Osteoblast (primary cell): ENCODE results near the genes GBGT1, OBP2B, SLC2A6 and BRD3.

GRCh38 chr9:133118798-133119558 lies 2.1 kb downstream of the RALGDS start:
- CAGE, long polyA plus RNA = no peak
- RRBS = no CpG with 5 or more reads among the region's 15 CpGs

DNA sequence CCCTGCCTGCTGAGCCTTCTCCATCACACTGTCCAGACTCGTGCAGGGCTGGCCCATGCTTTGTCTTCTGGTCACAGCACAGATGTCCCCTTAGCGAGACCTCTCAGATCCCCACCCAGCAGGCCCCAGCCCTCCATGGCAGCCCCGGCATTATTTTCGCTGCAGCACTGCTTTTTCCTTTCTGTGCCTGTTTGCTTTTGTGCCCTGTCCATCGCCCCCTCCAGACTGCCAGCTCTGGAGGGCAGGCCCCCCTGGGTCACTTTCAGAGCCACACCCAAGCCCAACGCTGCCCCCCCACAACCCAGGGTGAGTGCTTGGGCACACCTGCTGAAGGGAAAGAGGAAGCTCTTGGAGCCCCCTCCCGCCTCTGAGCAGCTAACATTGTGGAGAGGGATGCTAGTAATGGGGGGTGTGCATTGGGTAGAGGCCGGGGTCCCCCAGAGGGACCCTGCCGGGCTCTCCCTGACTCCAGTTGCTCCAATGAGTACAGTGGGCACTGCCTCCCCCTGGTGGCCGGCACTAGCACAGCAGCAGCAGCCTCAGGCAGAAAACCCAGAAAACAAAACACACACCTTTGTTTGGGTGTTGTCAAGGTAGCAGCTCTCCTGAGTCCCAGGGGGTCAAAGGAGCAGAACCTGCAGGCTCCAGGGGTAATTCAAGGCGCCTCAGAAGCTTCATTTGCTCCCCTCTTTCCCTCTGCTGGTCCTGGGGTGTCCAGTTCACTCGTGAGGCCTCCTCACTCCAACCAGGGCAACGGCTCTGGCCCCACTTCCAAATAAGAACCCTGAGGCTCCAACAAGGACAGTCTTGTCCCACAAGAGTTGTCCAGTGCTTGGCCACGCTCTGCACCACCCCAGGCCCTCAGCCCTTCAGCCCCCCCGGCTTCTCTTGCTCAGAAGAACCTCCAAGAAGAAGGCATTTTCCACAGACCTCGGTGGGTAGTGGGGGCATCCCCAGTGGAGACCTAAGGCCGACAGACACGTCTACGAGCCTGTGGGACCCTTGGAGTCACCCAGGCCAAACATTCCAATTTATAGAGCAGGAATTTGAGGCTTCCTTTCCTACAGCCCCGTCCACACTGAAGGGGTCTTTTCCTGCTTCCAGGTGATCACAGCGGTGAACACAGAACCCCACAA lies 16.2 kb downstream of the GBGT1 start:
- CAGE, long polyA plus RNA = no peak
- RRBS = 4% methylated on average over 2 of the region's 21 CpGs

- CAGE, long polyA plus RNA = no peak
- RRBS = 2% methylated on average over 42 of the region's 139 CpGs
Observed at GRCh38 chr9:133148707-133149865, 14.6 kb downstream of the GBGT1 start.

DNA sequence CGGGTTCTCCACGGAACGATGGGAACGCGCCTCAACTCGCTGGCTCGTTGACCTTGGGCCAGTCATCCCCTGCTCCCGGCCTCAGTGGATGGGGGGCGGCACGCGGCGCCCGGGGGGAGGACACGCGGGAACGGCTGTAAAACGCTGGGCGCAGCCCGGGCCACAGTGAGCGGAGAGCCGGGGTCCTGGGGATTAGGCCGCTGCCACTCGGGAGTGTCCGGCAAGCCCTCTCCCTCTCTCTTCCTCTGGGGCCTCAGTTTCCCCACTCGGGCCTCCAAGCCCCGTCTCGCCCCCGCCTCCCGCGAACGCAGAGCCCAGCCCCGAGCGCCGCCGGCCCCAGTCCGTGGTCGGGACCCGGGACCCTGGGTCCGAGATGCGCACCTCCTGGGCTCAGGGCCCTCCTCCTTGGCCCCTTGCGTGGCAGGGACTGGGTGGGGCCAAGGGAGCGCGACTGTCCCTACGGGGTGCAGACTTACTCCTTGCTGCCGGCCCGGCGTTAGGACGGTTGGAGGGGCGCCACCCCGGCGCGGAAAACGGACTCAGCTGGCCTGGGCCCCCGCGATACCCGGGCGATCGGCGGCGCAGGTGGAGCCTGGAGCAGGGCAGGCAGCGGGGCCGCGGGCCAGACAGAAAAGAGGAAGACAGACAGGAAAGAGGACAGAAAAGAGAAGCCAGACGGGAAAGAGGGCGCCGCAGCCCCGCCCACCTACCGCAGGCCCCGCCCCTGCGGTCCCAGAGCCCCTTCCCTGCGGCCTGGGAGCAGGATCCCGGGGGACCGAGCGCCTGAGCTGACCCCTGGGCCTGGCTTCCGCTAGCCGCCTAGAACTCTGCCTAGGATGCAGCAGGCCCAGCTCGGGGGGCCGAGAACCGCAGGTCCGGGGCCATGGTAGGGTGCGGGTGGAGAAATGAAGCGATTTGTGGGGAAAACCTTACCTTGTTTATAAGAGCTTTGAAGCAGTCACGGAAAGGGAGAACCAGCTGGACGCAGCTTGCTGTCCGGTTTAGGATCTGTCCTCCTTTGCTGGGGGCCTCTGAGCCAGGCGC lies at the start of gene GBGT1:
Gene GBGT1 (minus strand): TSS at position 637 of the 1,044 bp plus-strand sequence.
- CAGE, long polyA plus RNA = no peak
- RRBS = 5% methylated on average over 42 of the region's 86 CpGs

- CAGE, long polyA plus RNA = no peak
- RRBS = no CpG with 5 or more reads among the region's 34 CpGs
Observed at GRCh38 chr9:133208739-133209798, at the start of gene OBP2B. Gene OBP2B, minus strand, starts transcription at chr9:133209250.

DNA sequence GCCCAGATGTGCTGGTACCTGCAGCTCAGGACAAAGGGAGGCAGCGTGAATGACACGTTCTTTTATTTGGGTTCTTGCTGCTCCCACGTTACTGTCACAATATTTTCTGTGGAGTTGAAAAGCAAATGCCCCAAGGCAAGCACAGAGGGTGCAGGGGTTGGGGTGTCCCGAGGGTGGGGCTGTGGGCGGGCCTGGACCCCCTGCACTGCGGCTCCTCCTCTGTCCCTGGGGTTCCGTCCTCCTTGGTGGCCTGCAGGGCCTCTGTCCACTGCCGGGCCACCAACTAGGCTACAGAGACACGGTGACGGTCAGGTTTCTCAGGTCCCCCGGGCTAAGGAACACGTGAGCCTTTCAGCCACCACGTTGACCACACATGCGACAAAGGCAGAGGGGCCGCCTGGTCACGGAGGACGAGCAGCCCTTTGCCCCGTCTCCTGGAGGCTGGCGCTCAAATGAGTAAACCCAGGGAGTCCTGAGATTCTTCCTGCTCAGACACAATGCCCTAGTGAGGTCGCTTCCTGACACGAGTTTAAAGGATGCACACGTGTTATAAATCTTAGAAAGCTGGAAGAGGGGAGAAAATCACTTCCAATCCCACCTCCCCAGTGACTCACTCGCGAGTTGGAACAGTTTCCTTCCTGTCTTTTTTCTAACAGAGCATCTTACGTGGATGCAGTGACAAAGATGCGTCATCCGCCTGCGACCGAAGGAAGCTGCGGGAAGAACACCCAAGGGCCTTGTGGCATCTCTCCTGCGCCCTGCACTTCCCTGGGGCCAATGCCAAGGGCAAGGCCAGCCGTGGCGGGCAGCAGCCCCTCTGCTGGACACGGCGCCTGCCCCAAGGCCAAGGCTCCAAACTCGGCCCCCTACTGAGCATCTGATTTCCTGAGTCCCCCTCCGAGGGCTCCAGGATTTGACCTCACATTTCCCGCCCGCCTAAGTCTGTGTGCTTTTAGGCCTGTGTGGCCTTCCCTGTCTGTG lies 24.8 kb upstream of the OBP2B start:
- CAGE, long polyA plus RNA = no peak
- RRBS = 62% methylated on average over 3 of the region's 39 CpGs

GRCh38 chr9:133255890-133256589 lies 47.0 kb upstream of the OBP2B start:
- CAGE, long polyA plus RNA = no peak
- RRBS = no CpG with 5 or more reads among the region's 56 CpGs

DNA sequence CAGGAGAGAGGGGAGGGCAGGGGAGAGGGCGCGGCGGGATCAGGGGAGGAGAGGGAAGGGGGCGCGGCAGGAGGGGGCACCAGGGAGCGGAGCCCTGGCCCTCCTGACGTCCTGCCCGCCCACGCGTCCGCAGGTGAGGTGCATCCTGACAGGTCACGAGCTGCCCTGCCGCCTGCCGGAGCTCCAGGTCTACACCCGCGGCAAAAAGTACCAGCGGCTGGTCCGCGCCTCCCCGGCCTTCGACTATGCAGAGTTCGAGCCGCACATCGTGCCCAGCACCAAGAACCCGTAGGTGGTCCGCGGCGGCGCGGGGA lies 388 bp downstream of the SURF2 start:
- CAGE, long polyA plus RNA = no peak
- RRBS = 3% methylated on average over 7 of the region's 30 CpGs

DNA sequence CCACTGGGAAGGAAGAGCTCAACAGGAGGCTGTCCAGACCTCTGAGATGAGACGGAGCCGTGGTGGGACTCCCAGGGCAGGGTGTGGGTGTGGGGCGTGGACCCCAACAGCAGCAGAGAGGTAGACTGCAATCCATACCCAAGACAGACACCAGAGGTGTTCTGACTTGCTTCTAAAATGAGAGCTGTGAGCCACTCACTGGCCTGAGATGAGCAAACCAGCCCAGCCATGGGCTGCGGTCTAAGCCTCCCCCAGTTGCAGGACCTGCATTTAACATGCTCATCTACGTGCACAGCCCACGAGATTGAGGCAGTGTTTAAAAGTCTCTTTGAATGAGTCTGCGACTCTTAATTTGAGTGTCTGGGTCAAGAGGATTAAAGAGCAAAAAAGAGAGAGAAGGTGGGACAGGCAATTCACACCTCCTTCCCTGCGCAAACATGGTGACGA lies 6.0 kb downstream of the SURF4 start:
- CAGE, long polyA plus RNA = no peak
- RRBS = no CpG with 5 or more reads among the region's 9 CpGs

- CAGE, long polyA plus RNA = no peak
- RRBS = 2% methylated on average over 34 of the region's 91 CpGs
Observed at GRCh38 chr9:133478898-133479912, at the start of gene SLC2A6. Gene SLC2A6, minus strand, starts transcription at chr9:133479099.

- CAGE, long polyA plus RNA = no peak
- RRBS = no CpG with 5 or more reads among the region's 18 CpGs
Observed at GRCh38 chr9:133506747-133507235, 18.0 kb downstream of the MYMK start.

GRCh38 chr9:133514425-133514891 lies 10.3 kb downstream of the MYMK start:
- CAGE, long polyA plus RNA = no peak
- RRBS = 14% methylated on average over 3 of the region's 10 CpGs

DNA sequence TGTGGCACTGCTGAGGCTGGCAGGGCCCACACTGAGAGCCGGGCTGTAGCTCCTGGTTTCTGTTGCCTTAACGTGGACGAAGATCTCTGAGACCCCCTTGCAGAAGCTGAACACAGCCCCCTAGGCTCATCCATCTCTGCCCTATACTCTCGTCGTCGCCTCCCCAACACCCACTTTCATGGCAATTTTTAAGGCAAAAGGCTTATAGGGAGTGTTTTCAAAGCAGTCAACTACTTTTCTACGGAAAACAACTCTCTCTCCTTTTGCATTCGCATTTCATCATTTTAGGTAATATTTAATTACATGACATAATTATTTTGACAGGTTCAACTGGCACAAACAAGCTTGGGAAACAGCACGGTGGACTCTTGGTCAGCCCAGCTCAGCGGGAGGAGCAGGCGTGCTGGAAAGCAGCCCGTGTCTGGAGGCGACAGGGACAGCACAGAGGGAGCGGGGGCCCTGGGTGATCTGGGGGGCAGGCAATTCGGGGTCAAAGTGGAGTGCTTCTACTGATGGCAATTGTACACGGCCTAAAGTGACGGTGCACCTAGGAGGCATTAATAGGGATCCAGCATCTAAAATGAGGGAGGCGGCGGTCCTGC lies 3.7 kb downstream of the MYMK start:
- CAGE, long polyA plus RNA = no peak
- RRBS = no CpG with 5 or more reads among the region's 19 CpGs

- CAGE, long polyA plus RNA = no peak
- RRBS = no CpG with 5 or more reads among the region's 12 CpGs
Observed at GRCh38 chr9:133737430-133737978, 648 bp downstream of the SARDH start.

DNA sequence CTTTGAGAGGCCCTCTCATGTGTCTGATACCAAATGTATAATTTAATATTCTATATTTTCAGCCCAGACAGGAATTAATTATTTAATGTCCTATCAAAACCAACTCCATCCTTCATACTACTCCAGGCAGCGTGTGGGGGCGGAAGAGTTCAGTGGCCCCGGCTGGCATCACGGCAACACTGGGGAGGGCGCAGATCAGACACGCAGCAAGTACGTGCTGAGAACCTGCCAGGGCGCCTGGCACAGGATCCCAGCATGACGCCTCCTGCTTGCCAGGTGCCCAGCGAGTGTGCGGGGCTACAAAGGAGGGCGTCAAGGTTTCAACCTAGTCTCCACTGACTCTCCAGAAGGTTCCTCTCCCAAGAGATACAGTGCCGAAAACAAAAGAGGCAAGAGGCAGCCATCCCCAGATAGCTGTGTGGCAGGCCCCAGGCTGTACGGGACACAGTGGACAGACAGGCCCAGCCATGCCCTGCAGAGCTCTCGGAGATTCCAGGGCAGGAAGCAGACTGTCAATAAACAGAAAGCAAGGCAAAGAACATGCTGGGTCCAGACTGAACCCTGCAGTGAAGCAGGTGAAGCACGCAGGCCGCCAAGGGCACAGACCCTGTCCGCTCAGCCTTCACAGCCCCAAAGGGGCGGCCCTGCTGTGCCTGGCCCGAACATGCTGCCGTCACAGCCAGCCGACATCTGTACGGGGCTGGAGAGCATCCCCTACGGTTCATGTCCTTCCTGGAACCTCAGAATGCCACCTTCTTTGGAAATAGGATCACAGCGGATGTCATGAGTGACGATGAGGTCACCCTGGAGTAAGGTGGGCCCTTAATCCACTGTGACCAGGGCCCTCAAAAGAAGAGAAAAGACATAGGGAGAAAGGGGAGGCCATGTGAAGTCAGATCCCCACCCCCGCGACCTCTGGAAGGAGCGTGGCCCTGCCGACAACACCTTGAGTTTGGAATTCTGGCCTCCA lies 110.2 kb downstream of the VAV2 start:
- CAGE, long polyA plus RNA = no peak
- RRBS = no CpG with 5 or more reads among the region's 30 CpGs

GRCh38 chr9:133956373-133956997 lies 35.6 kb downstream of the VAV2 start:
- CAGE, long polyA plus RNA = no peak
- RRBS = no CpG with 5 or more reads among the region's 15 CpGs

- CAGE, long polyA plus RNA = no peak
- RRBS = no CpG with 5 or more reads among the region's 10 CpGs
Observed at GRCh38 chr9:133963234-133963601, 28.9 kb downstream of the VAV2 start.

DNA sequence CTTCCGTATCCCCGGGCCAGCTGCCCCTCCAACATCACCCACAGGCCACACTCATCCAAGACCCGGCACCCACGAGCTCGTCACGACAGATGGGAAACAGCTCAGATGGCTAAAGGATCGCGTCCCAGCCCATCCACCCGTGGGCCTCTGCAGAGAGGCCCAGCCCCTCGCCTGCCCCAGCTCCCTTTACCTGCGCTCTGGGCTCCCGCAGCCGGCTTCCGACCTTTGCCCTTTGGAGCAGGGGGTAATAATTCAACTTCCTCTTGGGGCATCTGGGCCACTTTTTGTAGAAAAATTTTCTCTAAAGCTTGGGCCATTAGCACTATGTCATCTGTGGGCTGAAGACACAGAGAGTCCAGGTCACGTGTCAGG lies 16.5 kb downstream of the BRD3 start:
- CAGE, long polyA plus RNA = no peak
- RRBS = 94% methylated on average over 2 of the region's 15 CpGs

DNA sequence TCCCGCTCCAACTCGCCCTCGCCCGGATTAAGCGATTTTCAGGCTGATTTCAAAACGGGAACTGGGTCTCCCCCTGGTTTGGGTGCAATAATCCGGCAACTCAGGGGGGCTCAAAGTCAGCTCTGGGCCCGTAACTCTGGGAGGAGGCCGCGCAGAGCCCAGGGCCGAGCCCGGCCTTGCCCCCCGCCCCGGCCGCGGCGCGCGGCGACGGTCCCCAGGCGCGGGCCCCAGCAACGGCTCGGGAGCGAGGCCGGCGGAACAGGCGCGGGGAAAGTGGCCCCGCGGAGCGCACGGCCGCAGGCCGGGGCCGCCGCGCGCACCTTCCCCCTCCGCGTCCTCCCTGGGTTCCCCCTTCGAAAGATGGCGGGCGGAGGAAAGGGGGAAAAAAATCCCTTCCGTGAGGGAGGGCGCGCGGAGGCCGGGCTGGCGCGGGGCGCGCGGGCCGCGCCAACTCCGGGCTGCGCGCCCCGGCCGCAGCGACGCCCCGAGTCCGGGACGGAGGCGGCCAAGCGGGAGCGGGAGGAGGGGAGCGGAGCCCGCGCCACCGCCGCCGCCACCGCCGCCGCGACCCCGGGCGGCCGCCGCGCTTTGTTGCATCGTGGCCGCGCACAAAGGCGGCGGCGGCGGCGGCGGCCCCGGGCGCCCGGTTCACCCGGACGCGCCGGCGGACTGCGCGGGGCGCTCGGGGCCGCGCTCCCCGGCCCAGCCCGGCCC lies 496 bp downstream of the BRD3 start:
- CAGE, long polyA plus RNA = no peak
- RRBS = 1% methylated on average over 82 of the region's 110 CpGs

DNA sequence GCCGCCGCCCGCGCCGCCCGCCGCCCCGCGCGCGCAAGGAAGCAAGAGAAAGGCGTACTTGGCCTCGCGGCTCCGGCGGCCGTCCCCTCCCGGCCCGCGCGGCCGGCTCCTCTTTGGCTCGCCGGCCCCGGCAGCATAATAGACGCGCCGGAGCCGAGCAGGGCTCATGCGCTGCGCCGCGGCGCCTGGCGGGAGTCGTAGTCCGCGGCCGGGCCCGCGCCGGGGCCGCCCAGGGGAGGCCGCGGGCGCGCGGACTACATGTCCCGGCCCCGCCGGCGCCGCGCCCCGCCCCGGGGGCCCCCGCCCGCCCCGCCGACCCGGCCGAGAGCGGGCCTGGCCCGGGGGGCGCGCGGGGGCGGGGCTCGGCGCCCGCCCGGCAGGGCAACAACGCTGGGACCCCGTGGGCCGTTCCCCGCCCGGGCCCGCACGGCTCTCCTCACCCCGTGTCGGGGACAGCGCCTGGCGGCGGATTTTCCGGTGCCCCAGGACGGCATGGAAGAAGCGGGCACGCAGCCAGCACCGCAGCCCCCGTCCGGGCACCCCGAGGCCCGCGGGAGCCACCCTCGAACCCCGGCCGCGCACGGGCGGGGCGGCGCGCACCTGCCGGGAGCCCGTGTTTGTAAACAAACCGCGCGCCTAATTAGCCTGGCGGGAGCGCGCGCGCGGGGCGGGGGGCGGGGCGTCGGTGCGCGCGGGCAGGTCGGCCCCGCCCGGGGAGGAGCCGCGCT lies at the start of gene BRD3:
Gene BRD3 (minus strand): TSS at position 140 of the 728 bp plus-strand sequence.
- CAGE, long polyA plus RNA = no peak
- RRBS = 1% methylated on average over 79 of the region's 126 CpGs